Umbilical cord (tissue), 2 donors: ENCODE results near the genes KLK5, CTU1, CLDND2 and NKG7.

GRCh38 chr19:50830196-50830718 lies 3.1 kb downstream of the KLK15 start:
- RAMPAGE, long total RNA, result no peak

DNA sequence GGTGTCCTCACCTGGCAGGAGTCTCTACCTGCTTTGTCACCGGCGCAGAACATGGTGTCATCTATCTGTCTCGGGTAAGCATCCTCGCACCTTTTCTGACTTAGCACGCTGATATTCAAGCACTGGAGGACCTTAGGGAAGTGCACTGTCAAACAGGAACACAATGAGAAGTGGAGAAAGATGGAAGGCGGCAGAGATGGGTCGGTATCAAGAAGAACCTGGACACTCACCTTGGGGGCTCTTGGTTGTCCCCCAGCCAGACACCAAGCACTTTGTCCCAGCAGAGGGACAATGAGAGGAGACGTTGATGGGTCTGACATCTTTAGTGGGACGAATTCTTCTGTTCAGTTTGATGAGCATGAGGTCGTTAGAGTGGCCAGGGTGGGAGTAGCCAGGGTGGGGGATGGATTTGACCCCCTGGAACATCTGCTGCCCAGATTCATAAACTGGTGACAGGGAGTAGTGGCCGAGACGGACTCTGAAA lies 4.2 kb downstream of the KLK5 start:
- RAMPAGE, long total RNA, result no peak

GRCh38 chr19:50952656-50953512 lies at the start of gene KLK5:
KLK5 (minus strand) TSS chr19:50953038.
- RAMPAGE, long total RNA, result no peak

GRCh38 chr19:51098479-51099334 lies 9.5 kb downstream of the CTU1 start:
- RAMPAGE, long total RNA, result no peak

DNA sequence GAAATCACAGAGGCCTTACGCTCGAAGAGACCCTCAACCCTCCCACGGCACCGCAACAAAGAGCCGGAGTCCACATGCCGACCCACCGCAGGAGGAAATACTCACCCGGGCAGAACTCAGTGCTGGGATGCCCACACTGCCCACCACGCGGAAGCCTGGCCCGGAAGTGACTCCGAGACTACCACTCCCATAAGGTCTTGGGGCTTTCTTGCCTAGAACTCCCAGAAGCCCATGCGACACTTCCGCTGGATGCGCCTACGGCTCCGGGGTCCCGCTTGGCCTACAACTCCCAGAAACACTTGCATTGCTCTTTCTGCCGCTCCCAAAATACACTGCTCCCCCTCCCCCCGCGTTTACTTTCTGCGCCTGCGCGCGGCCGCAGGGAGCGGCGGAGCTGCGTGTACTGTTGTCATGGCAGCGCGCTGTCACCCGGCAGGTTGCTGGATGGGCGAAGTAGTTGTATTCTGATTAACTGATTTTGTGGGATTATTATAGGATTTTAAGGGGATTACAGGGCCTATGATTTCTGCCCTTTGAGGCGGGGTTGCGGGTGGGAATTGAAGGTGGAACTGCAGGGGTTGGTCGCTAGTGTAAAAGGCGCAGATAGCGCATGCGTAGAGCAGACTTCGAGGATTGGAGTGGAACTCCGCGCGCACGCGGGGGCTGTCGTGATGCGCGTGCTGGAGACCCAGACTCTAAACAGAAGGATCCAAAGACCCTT lies at the start of gene CTU1:
Gene CTU1, minus strand, starts transcription at position 168 of the 721 bp plus-strand sequence.
- RAMPAGE, long total RNA, result no peak

DNA sequence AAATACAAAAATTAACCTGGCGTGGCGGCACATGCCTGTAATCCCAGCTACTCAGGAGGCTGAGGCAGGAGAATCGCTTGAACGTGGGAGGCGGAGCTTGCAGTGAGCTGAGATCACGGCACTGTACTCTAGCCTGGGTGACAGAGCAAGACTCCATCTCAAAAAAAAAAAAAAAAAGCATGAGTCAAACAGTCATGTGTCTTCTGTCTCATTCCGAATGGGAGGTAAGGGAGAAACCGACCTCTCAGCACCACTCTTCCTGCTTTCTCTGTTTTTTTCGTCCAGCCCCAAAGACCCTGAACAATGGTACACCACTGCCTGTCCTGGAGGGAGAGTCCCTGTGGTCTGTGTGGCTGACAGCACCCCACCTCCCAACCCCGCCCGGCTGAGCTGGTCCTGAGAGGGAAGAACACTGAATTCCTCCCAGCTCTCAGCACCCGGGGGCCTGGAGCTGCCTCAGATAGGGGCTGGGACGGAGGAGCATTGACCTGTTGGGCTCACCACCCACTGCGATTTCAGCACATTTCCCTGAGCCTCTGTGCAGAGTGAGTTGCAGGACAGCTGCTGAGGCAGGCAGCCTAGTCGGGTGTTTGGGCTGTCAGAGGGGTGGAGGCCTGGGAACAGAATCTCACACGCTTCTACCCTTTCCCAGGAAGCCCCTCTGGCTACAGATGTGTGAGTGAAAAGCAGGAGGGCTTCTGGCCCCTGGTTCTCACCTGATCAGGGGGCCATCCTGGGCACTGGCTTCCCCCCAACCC lies 2.1 kb upstream of the SIGLEC9 start:
- RAMPAGE, long total RNA, result no peak

DNA sequence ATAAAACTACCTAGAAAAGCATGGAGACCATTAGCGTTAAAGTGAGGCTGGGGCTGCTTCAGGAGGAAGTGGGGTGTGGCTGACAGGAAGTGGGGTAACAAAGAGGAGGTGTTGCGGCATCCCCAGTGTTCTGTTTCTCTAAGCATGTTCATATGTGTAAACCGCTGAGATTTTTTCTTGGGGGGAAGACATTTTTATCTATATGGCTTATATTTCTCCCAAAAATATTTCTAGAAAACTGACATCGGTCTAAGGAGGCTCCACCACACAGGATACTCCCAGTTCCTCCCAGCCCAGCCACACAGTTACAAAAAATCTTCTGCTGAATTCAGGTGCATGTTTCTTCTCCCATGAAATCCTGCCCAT lies 1.2 kb upstream of the SIGLEC9 start:
- RAMPAGE, long total RNA, result no peak

DNA sequence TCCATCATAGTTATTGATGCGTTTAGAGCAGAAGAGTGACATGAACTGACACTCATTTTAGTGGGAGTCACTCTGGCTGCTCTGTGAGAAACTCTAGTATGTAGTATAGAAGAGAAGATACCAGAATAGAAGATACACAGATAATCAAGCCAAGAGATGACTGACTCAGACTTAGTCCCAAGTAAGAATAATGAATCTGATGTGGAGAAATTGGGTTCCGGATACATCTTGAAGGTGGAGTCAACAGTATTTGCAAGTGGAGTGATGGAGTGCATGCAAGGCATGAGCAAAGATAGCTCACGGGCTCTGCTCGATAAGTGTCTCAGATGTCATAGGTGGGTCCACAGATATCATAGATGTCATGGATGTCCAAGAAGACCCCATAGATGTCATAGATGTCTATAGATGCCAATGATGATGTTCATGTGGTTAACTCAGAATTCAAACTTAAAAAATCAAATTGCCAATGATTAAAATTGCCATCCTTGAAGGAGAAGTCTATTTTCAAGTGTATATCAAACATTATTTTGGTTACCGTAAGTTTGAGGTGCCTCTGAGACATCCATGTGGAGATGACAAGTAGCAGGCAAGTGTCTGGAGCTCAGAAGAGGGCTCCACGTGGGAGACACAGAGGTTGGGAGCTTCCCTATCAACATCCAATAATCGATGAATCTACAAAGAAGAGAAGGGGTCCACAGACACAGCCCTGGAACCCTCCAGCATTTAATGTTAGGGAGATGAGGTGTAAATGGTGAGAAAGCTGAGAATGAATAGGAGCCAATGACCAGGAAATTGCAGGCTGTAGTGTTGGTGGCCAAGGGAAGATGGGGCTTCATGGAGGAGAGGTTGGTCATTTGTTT lies 12.9 kb upstream of the SIGLECL1 start:
- RAMPAGE, long total RNA, result no peak

GRCh38 chr19:51325324-51325993 lies 14.0 kb downstream of the IGLON5 start:
- RAMPAGE, long total RNA, result no peak

GRCh38 chr19:51333812-51334353 lies 8.1 kb downstream of the VSIG10L start:
- RAMPAGE, long total RNA, result no peak

- RAMPAGE, long total RNA, result no peak
These were observed 3.1 kb downstream of the VSIG10L start for GRCh38 chr19:51338646-51339488.

DNA sequence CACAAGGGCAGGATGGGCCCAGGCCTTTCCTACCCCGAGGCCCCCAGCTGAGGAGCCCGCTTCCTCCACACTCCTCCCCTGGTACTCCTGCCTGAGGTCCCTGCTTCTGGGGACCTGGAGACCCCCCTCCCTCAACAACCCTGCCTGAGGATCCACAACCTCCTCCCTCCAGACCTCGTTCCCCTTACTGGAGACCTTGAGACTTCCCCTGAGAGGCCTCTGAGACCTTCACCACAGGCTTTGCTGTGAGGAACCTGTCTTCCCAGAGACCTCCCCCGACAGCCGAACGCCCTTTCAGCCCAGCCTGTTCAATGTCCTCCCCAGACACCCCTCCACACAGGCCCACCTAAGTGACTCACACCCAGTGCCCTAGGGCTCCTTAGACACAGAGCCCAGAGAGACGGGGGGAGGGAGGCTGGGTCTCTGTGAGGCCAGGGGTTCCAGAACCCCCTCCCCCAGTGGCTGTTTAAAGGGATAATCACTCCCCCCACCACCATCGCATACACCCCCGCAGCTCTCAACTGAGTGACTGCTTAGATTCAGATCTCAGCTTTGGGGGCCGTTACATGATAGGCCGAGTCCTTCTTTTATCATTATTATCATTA lies at the start of gene CLDND2:
Gene CLDND2, minus strand, starts transcription at position 402 of the 605 bp plus-strand sequence.
- RAMPAGE, long total RNA, result no peak

DNA sequence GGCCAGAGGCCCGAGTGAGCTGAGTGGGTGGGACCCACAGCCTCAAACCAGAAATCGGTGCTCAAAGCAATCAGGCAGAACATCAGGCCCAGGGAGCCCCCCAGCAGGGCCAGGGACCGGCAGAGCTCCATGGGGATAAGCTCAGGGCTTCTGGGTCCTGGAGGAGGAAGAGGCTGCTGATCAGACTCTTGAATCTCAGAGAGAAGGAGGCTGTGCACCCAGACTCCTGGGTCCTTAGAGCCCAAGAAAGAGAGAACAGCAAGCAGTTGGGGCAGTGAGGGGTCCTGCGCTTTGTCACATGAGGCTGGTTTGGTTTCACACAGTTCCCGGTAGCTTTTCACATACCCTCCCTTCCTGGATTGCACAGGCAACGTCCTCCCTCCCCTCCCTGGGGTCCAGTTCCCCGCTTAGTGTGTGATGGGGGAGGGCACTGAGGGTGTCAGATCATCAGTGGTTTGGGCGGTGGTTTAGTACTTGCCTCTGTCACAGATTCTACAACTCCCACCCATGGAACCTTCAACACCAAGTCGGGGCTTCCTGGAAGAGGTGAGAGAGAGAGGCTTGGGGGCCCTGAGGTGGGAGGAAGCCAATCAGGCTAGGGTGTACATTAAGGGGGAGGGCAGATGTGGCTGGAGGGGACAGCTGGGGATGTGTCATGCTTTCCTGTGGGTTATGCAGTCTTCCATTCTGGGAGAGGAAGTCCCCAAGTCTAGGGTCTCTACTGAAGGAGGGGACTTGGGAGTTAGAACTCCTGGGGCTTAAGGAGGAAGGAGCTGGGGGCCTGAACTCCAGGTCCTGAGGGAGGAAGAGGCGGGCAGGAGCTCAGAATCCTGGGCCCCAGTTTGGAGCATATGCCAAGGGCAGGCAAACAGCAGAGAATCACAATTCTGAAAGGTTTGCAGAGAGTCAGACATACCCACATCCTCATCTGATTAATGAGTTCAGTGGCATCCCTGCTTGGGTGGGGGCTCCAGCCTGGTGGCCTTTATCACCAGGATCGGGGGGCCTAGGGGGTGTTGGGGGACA lies at the start of gene NKG7:
Gene NKG7, minus strand, starts transcription at position 250 of the 1,026 bp plus-strand sequence.
- RAMPAGE, long total RNA, result no peak

GRCh38 chr19:51393750-51394778 lies 3.7 kb upstream of the C19orf84 start:
- RAMPAGE, long total RNA, result no peak

GRCh38 chr19:51440690-51441310 lies 17.5 kb downstream of the SIGLEC8 start:
- RAMPAGE, long total RNA, result no peak

DNA sequence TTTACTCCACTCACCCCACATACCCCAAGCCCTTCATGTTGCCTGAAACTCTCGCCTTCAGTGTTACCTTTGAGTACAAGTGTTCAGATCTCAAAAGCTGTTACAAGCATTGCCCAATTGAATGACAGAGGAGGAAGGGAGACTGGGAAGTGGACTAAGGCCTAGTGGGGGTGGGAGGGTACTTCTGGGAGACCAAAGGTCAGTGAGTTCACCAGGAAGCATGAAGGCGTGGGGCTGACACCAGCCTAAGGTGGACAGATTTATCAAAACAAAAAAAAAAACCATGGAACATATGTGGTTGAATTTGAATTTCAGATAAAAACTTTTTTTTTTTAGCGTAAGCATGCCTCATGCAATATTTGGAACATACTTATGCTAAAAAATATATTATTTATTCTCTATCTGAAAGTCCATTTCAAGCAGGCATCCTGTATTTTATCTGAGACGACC lies 6.2 kb upstream of the SIGLEC12 start:
- RAMPAGE, long total RNA, result no peak

GRCh38 chr19:51547712-51548948 lies 16.7 kb upstream of the SIGLEC6 start:
- RAMPAGE, long total RNA, result no peak

DNA sequence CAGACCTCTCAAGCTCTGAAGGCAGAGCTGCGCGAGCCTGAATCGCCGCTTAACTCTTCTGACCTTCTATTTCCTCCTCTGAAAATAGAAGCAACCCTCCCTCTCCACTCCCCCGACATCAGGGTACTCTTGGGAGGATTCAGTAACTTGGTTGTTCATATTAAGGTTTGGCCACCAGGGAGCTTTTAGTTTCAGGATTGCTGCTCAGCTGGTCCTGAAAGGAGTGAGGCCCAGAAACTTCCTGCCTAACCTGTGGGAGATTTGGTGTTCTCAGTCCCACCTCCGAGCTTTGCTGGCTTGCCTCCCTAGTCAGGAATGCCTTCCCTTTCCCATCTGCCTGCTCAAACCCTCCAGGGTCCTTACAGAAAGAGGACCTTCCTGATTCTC lies 27.7 kb downstream of the SIGLEC5 start:
- RAMPAGE, long total RNA, result no peak

- RAMPAGE, long total RNA, result no peak
These were observed 5.0 kb upstream of the SIGLEC14 start for GRCh38 chr19:51651533-51652057.

DNA sequence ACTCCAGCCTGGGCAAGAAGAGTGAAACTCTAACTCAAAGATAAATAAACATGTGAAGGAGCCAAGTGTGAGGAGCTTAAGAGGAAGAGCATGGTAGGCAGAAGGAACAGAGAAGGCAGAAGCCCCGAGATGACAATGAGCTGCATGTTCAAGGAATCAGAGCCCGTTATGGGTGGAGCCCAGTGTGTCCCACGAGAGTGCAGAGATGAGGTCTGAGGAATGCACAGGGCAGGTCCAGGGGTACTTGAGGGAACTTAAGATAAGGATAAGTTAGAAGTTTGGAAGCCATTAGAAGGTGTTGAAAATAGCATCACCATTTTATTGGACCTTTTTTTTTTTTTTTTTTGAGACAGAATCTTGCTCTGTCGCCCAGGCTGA lies 767 bp downstream of the FPR2 start:
- RAMPAGE, long total RNA, result no peak